ENCODE data around the gene ANK3.

DNA sequence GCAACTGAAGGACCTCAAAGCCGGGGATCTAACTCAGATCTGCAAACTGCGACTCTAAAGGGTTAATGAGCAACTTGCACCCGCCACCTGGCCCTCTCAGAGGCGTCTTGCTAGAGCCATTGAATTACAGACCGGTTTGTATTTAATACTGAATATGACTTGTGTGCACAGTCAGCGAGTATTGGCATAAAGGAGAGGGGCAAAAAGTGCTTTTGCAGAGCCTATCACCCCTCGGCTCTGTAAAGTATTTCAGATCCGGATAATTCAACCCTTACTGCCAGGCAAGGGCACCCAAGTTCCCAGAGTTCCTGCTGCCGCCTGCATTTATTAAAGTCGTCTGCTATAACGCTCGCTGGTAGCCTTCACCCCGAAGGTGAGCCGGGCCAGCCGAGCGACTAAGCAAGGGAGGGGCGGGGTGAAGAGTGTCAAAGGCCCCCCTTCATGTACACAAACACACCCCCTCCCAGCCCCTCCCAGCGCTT is 333 bp upstream of the DKK1 start:
- PRO-cap = bidirectional peak, plus-strand start outside the sequence, minus-strand start at position 397 of the sequence
- RAMPAGE, long total RNA = no peak

DNA sequence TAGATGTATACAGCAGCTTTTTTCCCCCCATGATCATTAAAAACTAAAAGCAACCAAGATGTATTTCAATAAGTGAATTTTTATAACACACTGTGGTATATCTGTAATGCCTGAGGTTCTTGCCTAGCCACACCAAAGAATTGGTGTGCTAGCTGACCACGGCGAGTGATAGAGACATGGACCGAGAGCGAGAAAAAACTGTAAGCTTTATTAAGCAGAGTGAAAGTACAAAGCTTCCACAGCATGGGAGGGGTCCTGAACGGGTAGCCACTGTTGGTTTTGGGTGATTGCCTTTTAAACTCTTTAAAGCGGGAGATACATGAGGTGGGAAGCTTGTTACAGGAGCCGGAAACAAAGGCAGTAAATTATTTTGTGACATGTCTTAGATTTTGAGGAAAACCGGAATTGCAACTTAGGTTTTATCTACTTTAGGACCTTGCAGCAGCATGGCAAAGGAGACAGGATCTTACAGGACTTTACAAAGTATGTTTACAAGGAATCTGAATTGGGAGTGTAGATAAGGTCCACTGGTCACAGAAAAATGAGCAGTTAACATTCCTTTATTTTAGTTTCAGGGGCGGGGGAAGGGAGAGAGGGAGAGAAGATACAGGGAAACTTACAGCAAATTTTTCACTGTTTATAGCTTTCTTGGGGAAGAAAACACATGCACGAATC is 252.6 kb upstream of the MBL2 start:
- PRO-cap = no peak
- RAMPAGE, long total RNA = no peak

GRCh38 chr10:58269643-58270292 is 806 bp downstream of the CISD1 start:
- PRO-cap = bidirectional peak, plus-strand start at chr10:58269704, minus-strand start at chr10:58269727
- RAMPAGE, long total RNA = no peak

DNA sequence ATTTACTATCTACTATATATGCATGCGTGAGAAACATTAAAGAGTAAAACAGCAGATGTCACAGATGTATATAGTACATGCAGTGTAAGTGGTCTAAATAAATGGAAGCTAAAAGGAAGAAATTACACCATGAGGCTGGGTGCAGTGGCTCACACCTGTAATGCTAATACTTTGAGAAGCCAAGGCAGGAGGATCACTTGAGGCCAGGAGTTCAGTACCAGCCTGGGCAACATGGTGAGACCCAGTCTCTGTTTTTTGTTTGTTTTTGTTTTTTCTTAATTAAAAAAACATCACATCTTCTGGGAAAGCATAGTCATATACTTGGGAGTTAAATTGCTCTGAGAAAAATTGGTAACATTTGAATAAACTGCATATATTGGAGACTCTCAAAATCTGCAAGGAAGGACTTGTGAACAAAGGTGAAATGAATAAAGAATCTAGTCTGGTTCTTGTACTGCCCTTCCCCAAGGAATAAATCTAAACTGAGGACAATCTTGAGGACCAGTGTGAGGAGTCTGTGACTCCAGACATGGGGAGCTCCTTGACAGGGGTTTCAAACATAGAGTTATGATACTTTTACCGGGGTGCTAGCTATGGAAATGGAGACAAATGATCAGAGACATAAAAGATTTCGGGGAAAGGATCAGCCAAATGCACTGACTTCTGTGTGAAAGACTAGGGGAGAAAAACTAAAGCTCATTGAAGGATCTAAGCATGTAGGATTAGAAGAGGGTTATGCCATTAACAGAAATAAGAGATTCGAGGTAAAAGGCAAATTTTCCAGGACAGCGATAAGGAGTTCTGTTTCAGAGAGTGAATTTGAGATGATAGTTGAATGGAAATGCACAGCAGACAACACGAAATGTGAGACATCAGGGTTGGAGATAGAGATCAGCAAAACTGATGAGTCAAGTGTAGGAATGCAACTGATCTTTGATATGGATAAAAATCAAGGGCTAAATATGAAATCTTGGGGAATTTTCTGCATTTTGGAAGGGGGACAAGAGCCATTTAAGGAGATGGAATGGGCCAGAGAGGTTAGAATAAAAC is 11.1 kb downstream of the CISD1 start:
- PRO-cap = no peak
- RAMPAGE, long total RNA = no peak

DNA sequence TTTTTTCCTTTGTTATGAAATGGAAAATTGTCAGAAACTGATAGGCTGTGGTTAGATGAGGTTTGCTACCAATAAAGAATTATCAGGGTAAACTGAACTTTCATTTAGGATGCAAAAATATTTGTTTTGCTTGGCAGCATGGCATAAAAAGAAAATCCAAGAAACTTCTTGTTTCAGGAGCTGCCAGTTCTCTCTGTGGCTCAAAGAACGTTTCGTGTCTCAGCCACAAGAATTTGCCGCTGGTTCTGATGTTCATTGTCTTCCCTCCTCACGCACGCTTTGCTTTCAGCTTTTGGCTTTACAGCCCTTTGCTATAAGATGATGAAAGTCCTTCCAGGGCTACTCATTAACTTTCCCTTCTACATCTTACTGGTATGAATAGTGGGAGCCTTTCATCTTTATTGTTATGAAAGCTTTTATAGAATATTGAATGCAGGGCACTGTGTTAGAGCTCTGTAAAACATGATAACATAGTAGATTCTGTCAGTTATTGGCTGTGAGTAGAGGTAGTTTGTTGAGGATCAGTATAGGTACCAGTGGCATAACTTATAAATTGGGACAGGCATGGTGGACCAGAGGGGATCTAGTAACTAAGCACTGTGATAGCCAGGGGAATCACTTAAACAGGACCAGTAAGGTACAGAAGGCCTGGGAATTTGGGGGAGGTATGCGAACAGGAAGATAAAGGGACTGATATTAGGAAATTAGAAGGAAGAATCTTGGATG is 124.8 kb downstream of the BICC1 start:
- PRO-cap = no peak
- RAMPAGE, long total RNA = no peak

- PRO-cap = no peak
- RAMPAGE, long total RNA = no peak
These were observed 30.7 kb downstream of the SLC16A9 start for GRCh38 chr10:59678815-59679583.

DNA sequence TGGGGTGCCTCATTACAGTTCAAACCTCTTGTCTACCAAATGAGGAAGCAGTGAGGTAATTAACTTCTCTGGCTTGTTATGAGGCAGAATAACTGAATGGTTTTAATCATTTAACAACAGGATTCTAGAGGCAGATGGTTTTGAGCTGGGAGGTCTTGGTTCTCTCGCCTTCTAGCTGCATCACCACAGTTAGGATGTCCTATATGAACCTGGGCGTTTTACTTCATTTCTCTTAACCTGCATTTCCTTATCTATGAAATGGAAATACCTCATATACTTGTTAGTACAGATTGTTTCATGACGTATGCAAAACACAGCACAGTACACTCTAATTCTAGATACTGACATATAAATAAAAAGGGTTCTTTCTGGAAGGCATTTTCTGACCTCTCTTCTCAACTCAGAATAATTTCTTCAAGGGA is 16.1 kb upstream of the SLC16A9 start:
- PRO-cap = no peak
- RAMPAGE, long total RNA = no peak

DNA sequence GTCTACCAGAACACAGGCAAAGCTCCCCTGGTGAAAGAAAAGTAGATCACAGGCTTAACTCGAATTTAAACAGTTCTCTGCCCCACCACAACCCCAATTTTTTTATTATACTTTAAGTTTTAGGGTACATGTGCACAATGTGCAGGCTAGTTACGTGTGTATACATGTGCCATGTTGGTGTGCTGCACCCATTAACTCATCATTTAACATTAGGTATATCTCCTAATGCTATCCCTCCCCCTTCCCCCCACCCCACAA is 31.9 kb upstream of the MRLN start:
- PRO-cap = no peak
- RAMPAGE, long total RNA = no peak

DNA sequence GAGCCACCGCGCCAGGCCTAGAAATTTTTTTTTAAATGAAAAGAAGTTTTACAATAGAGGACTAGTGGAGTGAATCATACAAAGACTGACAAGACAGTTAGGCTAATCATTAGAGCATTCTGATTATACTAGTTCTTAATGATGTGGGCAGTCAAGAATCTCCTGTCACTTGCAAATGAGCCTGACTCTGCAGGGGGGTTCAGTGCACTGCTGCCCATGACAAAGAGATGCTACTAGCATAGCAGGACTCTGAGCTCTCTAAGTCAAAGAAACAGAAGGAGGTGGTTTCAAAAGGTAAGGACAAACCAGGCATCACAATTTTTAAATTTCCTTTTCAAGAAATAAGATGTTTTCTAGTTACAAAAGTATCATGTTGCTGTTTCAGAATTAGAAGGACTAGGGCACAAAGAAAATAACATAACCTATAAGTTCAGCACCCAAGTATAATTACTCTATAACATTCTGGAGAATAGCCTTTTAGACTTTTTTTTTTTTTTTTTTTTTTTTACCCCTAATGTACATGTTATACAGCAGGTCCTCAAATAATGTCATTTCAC is 58.9 kb downstream of the CCDC6 start:
- PRO-cap = bidirectional peak, plus-strand start at position 266 of the sequence, minus-strand start at position 33 of the sequence
- RAMPAGE, long total RNA = no peak

DNA sequence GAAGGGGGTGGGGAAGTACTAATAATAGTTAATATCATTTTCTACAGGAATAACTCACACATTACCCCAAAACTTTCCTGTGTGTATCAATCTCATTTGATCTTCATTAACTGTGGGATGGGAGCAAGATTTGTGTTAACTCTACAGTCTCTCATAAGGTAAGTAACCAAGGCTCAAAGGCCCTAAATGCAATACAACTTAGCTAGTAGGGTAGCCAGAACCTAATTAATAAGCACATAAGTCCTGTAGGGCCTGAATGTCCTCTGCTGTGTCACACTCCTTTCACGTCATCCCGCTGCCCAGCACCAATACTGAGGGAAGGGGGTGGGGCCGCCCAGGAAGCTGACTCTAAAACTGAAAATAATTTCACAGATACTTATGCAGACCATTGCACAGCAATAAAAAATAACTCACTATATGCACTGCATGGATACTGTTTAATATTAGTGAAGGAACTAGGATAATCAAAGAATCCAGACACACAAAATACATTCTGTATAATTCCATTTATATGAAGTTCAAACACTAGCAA is 13.7 kb downstream of the CCDC6 start:
- PRO-cap = no peak
- RAMPAGE, long total RNA = no peak

- PRO-cap = no peak
- RAMPAGE, long total RNA = no peak
These were observed 59.1 kb upstream of the CCDC6 start for GRCh38 chr10:59965246-59965992.

- PRO-cap = no peak
- RAMPAGE, long total RNA = no peak
These were observed 153.2 kb upstream of the CCDC6 start for GRCh38 chr10:60059331-60060107.

DNA sequence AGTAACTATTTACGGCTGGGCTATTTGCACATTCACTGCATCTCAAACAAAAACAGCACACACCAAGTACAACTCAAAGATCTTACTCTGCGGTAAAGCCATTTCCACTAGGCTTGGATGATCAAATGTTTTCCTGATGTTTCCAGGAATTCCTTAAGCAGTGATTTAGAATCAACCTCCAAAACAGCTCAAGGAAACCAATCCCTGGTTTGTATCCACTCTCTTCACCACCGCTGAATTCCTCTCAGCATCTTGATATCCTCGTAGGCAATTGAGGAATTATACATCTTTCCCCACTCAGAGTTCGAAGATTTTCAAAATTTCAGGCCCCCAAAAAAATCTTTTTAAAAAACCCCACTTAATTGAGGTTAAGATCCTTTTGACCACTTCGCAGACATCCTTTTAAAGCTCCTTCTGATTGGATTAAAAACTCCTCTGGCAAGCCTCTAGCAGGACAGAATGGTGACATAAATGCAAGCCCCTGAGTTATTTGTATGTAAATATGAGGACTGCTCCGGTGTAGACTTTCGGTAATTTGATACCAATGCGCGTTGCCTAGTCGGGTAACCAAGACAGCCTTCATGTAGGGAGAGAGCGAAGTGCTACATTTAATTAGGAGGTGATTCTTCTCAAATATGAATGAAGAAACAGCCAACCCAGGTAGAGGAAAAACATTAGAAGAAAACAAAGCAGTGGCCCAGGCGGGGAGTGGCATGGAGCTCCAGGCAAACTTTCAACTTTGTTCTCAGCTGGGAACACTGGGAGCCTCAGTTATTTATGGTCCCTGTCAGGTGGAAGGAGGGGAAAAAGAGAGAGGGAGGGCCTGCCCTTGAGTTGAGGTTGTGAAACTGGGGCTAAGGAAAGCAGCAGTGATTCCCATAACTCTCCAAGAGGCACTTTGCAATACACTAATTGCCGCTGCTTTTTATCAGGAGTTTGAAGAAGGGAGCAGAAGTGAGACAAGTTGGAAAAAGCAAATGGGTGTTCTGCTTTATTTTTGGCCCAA is 234.2 kb upstream of the CCDC6 start:
- PRO-cap = bidirectional peak, plus-strand start at position 541 of the sequence, minus-strand start at position 492 of the sequence; bidirectional peak, plus-strand start at position 832 of the sequence, minus-strand start at position 747 of the sequence
- RAMPAGE, long total RNA = start-site peak on the minus strand centred at position 434 of the sequence, 129 bp wide, 306 and 61 reads in 2 replicates

GRCh38 chr10:60236807-60237756 is 152.6 kb downstream of the ANK3 start:
- PRO-cap = no peak
- RAMPAGE, long total RNA = no peak

GRCh38 chr10:60299878-60300914 is 89.5 kb downstream of the ANK3 start:
- PRO-cap = no peak
- RAMPAGE, long total RNA = no peak

- PRO-cap = no peak
- RAMPAGE, long total RNA = no peak
These were observed at the start of gene ANK3 for GRCh38 chr10:60389622-60390127. Gene ANK3, minus strand, starts transcription at chr10:60389875.

DNA sequence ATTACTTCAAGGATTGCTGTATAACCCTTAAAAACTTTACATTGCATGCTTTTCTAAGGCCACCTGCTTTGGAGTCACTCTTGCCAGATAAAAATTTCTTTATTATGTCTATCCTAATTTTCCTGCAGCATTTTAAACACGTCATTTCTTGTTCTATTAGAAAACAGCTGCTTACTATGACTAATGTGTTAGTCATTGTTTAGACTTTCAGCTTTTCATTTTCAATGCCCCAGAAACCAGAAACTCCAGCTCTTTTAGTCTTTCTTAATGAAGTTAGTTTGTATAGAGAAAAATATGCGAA is 20.4 kb upstream of the RHOBTB1 start:
- PRO-cap = no peak
- RAMPAGE, long total RNA = no peak

DNA sequence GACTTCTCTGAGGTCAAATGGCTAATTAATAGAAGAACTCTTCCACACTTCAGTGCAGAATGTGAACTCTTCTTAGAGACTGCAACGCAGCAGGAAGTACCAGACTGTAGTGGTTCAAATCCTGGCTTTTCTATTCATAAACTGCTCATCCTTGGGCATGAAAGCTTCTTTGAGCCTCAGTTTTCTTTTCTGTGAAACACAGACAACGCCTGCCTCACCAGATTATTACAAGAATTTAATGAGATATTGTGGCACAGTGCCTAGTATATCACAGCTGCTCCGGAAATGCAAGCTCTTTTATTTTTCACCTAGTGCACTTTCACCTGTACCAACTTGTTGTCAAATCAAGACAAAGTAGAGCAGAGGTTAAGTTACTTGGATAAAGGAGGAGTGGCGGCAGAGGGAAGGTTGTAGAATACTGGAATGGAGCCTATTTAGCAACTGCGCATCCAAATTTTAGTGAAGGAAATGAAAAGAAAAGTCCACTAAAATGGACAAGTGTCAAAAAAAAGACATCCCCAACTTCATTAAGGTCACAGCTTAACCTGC is 54.9 kb upstream of the RHOBTB1 start:
- PRO-cap = no peak
- RAMPAGE, long total RNA = no peak

DNA sequence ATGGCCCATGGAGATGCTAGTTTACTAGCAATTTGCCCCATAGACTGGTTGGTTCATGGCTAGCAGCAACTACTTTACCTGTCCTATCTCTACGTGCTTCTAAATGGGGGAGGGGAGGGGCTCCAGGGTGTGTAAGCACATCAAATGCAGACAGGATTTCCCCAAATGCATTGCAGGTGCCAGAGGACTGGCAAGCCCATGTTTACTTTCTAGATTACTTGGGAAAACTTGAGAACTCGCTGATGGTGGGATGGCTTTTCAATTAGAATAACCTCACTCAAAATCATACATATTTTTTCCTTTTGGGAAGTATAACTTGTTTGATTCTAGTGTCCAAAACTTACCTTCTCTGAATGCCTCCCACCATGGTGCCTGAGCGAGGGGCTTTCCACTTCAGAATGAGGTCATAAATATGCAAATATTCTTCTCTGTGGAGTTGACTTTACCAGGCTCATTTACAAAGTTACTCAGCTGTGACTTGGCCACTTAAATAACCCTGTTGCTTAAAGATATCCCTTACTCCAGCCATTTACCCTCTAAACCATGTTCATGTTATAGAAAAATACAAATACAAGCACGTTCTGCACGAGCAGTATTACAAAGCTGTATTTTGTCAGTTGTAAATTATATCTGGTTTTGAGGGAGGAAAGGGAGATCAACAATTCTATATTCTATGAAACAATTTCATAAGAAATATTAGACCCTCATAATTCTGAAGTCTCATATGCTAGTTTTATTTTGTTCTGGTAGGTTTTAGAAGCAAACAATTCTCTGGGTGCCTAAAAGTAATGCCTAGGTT is 191.4 kb upstream of the RHOBTB1 start:
- PRO-cap = bidirectional peak, plus-strand start at position 455 of the sequence, minus-strand start at position 355 of the sequence
- RAMPAGE, long total RNA = no peak

DNA sequence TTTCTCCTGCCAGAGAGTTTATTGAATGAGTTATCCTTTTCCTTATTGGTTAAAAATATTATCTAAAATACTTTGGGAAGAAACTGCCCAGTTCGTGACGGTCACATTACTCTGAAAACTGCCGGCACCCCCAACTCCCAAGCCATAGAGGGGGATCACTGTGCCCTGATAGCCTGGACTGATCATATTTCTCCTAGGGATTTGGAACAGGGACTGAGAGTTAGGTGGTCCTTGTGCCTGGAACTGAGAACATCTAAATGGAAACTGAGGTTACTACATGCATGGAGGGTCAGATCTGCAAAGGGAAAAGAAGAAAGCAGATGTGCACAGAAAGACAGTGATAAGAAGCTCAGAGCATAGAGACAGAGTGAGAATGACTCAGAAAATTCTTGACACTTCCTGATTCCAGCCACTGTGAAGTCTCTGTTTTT is 241.9 kb downstream of the TMEM26 start:
- PRO-cap = no peak
- RAMPAGE, long total RNA = no peak

Measured in GM23338 (cell line).